Thyroid gland (tissue), 7 donors: ENCODE measurements around the genes ZNF624 and MPRIP.

DNA sequence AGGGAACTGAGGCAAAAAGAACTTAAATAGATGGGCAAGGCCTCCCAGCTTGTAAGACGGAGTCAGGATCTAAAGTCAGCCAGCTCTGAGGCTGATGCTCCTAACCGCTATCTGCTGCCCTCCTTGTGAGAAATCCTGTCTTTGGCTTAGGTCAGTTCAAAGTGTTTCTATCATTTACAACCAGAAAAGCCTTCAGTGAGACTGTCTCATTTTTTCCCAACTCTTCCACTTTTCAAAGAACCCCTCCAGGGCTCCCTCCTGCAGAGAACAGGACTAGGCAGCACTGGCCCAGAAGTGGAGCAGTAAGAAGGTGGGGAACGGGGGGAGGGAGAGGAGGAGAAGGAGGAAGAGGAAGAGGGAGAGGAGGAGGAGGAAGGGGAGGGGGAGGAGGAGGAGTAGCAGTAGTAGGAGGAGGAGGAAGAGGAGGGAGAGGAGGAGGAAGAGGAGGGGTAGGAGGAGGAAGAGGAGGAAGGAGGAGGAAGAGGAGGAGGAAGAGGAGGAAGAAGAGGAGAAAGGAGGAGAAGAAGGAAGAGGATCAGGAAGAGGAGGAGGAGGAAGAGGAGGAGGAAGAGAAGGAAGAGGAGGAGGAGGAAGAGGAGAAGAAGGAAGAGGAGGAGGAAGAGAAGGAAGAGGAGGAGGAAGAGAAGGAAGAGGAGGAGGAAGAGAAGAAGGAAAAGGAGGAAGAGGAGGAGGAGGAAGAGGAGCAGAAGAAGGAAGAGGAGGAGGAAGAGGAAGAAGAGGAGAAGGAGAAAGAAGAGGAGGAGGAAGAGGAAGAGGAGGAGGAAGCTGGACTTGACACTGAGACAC lies 36.1 kb downstream of the LRRC75A start:
- PRO-cap, 2 experiments: no peak in any of the 2 experiments
- RAMPAGE, long total RNA, 5 experiments: no peak in any of the 5 experiments

DNA sequence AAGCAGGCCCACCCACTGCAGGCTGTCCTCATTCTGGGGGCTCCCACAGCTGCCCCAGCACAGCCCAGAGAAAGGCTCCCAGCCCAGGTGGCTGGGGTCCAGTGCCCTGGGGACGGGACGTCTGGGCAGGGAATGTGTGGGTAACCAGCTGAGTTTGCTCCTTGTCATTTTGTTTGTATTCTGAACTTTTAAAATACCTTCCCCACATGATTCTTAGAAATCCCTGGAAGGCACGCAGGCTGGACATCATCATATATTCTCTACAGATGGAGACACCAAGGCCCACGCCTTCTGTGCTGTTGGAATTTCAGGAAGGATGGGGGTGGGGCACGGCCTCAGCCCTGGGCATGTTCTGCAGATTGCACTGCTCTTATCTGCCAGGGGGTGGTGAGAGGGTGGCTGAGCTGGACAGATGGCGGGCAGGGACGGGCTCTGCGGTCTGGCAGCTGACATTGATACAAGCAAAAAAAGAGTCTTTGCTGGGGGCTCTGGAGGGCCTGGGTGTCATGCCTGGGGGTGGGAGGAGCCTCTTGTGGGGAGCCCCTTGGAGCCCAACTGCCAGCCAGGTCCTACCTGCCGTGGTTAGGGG lies 28.4 kb downstream of the LRRC75A start:
- PRO-cap, 2 experiments: no peak in any of the 2 experiments
- RAMPAGE, long total RNA, 5 experiments: no peak in any of the 5 experiments

DNA sequence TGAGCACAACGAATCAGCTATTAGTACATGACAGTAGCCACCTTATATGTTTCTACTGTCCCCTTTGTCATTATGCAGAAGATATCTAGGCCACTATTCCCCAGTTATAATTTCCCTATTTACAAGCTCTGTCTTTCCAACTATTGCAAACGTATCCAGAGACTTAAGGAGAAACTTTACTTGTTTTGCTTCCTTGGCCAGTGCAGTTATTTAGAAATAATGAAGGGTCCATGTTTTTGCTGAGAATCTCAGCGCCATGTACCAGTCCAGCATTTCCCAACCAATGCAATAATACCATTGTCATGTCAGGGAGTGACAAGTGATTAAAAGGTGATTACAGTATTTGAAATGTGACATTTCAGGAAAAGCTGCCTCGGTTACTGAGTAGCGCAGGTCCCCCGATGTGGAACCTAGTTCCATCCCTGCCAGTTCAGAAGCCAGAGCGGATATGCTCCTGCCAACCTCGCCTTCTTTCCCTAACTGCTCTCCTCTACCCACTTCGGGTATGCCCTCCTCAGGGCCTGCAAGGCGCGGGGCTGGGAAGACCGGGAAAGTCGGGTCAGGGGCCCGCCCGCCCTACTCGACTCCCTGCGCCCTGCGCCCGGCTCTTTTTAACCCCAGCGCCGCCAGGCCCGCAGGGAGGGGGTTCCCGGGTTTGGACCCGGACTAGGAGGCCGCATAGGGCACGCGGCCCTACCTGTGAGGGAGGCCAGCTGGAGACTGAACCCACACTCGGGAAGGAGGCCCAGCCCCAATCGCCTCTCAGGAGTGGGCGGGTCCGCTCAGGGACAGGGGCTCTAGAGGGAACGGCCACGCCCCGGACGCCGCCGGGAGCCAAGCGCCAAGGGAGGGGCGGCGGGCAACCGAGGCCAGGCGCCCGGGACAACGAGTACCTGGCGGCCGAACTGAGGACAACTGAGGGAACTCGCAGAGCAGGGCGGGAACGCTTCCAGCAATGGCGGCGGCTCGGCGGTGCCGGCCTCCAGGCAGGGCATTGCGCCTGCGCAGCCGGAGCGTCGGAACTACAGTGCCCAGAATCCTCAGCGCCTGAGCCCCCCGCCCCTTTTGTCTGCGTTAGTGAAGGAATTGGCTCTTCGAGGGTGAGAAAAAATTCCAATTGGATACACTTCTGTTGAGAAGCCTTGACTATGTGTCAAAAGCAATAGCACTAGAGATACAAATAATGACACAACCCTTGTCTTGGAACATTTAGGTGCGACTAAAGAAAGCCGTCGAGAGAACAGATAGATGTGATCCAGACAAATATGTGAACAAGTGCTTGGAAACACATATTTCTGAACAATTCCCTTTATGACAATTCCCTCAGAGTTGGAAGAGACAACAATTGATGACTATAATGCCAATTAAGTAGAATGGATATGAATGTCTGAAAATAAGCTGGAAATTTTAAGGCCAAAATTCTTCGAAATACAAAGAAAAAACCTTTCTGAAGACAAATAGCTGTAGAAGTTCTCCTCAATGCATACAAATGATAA lies at the start of gene ZNF624:
Gene ZNF624 (minus strand): TSS at position 980 of the 1,496 bp plus-strand sequence.
- PRO-cap, 2 experiments: peak in 2 of 2 experiments; most common plus-strand start position 353 of the sequence (in 1); most common minus-strand start position 722 of the sequence (in 2)
- RAMPAGE, long total RNA, 5 experiments: start-site peak on the minus strand in 4 of 5 experiments, centred at positions 965 to 971 of the sequence, 17 to 39 reads per replicate

GRCh38 chr17:16973505-16974110 lies 1.7 kb upstream of the TNFRSF13B start:
- PRO-cap, 2 experiments: no peak in any of the 2 experiments
- RAMPAGE, long total RNA, 5 experiments: no peak in any of the 5 experiments

DNA sequence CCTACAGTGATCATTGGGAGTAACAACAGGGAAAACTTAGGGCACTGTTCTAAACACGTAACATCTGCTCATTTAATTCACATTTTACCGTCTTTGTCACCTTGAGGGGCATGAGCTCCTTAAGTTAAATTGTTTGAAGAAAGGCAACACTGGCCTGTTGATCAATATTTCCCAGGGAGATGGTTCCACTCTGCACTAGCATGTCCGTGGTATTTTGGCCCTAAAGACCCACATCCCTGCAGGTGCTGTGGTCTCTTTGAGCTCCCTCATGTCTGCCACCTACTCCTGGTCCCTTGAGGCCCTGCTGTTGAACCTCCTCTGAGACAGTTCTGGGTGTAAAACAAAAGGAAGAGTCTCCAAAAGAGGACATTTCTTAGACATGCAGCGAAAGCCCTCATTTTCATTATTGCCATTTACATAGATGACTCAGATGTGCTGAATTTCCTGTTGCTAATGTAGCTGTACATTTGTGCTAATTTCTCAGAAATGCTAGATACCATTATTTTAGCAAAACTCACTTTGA lies 4.2 kb upstream of the TNFRSF13B start:
- PRO-cap, 2 experiments: no peak in any of the 2 experiments
- RAMPAGE, long total RNA, 5 experiments: no peak in any of the 5 experiments

- PRO-cap, 2 experiments: peak in 2 of 2 experiments; most common plus-strand start chr17:17042486 (in 2); most common minus-strand start chr17:17042223 (in 2)
- RAMPAGE, long total RNA, 5 experiments: no peak in any of the 5 experiments
These were observed at the start of gene MPRIP for GRCh38 chr17:17041886-17042769. TSS of gene MPRIP (plus strand) at chr17:17042457.

- PRO-cap, 2 experiments: no peak in any of the 2 experiments
- RAMPAGE, long total RNA, 5 experiments: no peak in any of the 5 experiments
These were observed 13.3 kb downstream of the MPRIP start for GRCh38 chr17:17055403-17056063.

GRCh38 chr17:17078228-17078837 lies 36.1 kb downstream of the MPRIP start:
- PRO-cap, 2 experiments: no peak in any of the 2 experiments
- RAMPAGE, long total RNA, 5 experiments: no peak in any of the 5 experiments

- PRO-cap, 2 experiments: no peak in any of the 2 experiments
- RAMPAGE, long total RNA, 5 experiments: no peak in any of the 5 experiments
These were observed 22.0 kb downstream of the COPS3 start for GRCh38 chr17:17258960-17259467.

DNA sequence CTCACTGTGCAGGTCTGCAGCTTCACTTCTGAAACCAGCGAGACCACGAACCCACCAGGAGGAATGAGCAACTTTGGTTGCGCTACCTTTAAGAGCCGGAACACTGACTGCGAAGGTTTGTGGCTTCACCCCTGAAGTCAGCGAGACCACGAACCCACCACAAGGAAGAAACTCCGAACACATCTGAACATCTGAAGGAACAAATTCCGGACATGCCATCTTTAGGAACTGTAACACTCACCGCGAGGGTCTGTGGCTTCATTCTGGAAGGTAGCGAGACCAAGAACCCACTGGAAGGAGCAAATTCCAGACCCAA lies 84.7 kb upstream of the MED9 start:
- PRO-cap, 2 experiments: no peak in any of the 2 experiments
- RAMPAGE, long total RNA, 5 experiments: no peak in any of the 5 experiments

- PRO-cap, 2 experiments: no peak in any of the 2 experiments
- RAMPAGE, long total RNA, 5 experiments: no peak in any of the 5 experiments
These were observed 7.6 kb downstream of the MED9 start for GRCh38 chr17:17484351-17484943.

DNA sequence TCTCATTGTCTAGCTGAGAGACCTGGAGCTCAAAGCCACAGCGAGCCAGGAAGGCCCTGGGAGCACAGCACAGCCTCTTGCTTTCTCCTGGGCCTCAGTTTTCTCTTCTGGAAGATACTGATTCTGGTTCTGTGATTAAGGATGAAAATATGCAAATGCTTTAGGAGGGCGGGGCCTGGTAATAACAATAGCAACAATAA lies 982 bp upstream of the RASD1 start:
- PRO-cap, 2 experiments: no peak in any of the 2 experiments
- RAMPAGE, long total RNA, 5 experiments: no peak in any of the 5 experiments

DNA sequence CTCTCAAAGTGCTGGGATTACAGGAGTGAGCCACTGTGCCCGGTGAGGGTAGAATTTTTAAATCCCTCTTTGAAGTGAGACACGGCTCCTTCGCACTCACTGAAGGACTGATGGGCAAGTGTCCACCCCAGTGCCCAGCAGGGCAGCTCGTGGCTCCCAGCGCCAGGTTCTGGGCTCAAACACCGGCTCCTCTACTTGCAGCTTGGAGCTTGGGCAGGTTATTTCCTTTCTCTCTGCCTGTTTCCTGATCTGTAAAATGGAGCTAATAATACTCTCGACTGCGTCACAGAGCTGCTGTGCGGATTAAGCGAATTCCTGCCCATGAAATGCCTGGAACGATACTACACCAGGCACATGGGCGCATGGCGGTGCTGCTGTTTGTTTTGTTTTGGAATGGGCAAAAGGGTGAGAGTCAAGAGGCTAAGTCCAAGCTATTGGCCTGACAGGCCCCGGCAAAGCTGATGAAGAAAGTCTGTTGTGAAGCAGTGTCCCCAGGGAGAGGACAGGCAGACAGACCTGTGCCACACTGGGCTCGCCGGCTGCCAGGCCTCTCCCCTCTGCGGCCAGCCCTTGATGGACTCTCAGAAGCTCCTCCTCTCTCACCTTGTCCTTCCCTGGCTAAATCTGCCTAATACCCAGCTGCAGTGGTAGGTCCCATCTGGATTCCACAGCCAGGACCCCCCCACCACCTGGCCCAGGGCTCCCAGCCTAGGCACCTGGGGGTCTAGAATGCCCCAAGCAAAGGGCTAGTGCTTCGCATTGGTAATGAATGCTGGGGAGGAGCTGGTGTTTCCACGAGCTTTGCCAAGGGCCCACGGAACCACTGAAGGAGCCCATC lies 31.3 kb upstream of the RASD1 start:
- PRO-cap, 2 experiments: no peak in any of the 2 experiments
- RAMPAGE, long total RNA, 5 experiments: no peak in any of the 5 experiments

DNA sequence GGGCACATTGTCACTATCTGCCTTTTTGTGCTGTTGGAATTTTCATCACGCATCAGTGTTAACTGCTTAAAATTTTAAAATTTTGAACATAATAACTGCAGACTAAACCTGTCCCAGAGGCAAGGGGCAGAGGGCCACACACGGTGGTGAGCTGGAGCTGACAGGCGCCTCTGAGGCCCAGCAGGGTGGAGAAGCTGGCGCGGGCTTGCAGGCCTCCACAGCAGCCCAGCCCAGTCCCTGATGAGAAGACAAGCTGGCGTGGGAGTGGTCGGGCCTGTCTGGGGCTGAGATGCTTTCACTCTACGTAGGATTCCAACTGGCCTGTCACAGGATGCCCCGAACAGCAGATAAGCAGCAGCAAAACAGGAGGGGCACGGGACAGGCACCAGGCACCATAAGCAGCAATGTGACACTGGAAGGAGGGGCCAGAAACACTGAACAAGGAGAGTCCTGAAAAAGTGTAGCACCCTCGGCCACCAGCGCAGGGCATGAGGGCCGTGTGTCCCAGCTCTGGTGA lies 40.2 kb downstream of the PEMT start:
- PRO-cap, 2 experiments: no peak in any of the 2 experiments
- RAMPAGE, long total RNA, 5 experiments: no peak in any of the 5 experiments

DNA sequence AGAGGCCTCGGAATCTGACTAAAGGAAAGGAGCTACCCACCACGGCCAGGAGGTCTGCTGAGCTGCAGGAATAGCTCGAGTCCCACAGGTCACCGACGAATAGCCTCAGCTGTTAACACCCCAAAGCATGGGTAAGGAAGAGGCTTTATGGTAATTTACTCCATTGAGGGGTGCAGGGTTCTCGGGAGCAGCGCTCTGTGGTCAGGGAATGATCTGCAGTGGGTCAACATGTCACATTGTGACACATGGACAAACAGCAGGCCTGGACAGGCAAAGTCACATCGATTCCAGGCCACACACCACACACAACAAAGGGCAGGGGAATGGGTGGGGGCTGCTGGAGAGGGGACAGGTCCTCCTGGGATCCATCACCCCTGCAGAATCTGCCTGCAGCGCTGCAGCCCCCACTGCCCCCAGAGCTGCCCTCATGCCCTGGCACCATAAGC lies 9.3 kb downstream of the PEMT start:
- PRO-cap, 2 experiments: no peak in any of the 2 experiments
- RAMPAGE, long total RNA, 5 experiments: no peak in any of the 5 experiments

GRCh38 chr17:17691128-17692480 lies 10.3 kb downstream of the RAI1 start:
- PRO-cap, 2 experiments: no peak in any of the 2 experiments
- RAMPAGE, long total RNA, 5 experiments: no peak in any of the 5 experiments

GRCh38 chr17:17700150-17701076 lies 19.2 kb downstream of the RAI1 start:
- PRO-cap, 2 experiments: no peak in any of the 2 experiments
- RAMPAGE, long total RNA, 5 experiments: no peak in any of the 5 experiments

GRCh38 chr17:17724395-17725537 lies 43.5 kb downstream of the RAI1 start:
- PRO-cap, 2 experiments: peak in 2 of 2 experiments; most common plus-strand start chr17:17724517 (in 1); most common minus-strand start chr17:17725280 (in 2)
- RAMPAGE, long total RNA, 5 experiments: no peak in any of the 5 experiments

DNA sequence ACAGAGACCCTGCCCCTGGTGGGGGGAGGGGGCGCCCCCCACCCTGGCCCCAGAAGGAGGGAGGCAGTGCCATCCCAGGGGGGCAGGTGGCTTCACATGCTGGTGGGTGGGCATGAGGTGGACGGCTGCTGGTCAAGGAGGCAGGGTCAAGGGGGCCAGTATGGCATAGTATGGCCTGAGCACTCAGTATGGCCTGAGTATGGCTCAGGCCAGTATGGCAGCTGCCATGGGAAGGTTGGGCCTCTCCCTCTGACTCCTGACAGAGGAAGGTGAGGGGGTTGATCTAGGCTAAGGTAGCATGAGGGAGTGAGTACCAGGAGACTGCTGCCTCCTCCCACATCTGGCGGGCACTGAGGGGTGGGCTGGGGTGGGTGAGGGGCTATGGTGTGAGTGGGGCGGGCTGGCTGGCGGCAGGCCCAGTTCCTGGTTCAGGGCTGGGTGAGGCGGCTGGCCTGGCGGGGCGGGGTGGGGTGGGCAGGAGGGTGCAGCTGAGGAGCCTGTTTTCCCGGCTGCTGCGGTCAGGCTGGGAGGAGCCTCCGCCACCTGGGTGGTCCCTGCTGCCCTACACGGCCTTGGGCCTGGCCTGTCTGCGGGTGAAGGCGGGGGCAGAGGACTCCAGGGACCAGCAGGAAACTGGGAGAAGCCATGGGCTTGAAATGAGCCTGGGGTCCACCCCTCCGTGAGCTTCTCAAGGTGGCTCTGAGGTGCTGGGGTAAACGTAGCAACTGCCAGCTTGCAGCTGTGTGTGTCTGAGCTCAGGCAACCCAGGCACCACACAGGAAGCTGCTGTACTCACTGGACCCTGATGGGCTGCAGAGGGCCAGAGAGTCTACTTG lies 56.9 kb downstream of the RAI1 start:
- PRO-cap, 2 experiments: no peak in any of the 2 experiments
- RAMPAGE, long total RNA, 5 experiments: no peak in any of the 5 experiments

GRCh38 chr17:17783068-17784065 lies 53.4 kb downstream of the SREBF1 start:
- PRO-cap, 2 experiments: peak in 2 of 2 experiments; most common plus-strand start chr17:17783462 (in 1); most common minus-strand start chr17:17783312 (in 1)
- RAMPAGE, long total RNA, 5 experiments: no peak in any of the 5 experiments